Progenitor cell of endocrine pancreas (in vitro differentiated cells): ENCODE measurements around a stretch of chr11.

- PRO-cap = no peak
Measured at GRCh38 chr11:44029985-44031031, 17.5 kb upstream of the ACCSL start.

GRCh38 chr11:44581350-44581907, 16.0 kb downstream of the CD82 start:
- PRO-cap = no peak

GRCh38 chr11:44615756-44616166, 50.3 kb downstream of the CD82 start:
- PRO-cap = no peak

- PRO-cap = unidirectional peak, plus-strand start at chr11:44911520; unidirectional peak, plus-strand start at chr11:44911547
Measured at GRCh38 chr11:44910926-44911845, 39.5 kb downstream of the TP53I11 start.

DNA sequence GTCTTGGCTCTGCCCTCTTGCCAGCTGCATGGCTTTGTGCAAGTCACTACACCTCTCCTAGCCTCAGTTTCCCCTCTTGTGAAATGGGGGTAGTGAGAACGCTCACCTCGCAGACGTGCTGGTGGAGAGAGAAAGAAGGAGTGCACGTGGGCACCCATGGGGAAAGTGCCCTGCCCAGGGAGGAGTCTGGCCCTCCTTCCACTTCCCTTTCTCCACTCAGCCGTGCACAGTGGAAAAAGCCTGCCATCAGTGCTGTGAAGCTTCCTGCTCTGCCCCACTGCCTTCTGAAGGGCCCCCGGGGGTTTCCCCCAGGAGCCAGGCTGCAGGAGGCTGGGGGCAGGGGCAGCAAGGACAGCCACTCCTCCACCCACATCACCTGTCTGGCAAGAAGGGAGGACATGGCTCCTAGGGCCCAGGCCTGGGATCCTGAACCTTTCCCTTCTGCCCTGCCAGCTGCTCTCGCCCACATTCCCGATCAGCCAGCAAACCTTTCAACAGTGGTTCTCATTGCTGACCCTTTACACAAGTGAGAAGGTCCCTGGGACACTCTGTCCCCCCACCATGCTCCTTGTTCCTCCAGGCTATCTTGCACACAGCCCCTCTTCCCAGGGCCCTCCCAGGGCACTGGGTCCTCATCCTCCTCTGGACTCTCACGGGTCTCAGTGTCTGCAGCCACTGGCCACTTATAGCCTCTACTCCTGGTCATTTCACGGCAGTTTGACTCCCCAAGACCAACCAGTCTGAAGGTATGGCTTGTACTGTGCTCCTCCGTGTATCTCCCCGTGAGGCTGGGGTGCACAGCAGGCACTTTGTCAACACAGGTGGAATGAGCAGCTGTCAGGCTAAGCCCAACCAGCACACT, 7.4 kb downstream of the TP53I11 start:
- PRO-cap = no peak

DNA sequence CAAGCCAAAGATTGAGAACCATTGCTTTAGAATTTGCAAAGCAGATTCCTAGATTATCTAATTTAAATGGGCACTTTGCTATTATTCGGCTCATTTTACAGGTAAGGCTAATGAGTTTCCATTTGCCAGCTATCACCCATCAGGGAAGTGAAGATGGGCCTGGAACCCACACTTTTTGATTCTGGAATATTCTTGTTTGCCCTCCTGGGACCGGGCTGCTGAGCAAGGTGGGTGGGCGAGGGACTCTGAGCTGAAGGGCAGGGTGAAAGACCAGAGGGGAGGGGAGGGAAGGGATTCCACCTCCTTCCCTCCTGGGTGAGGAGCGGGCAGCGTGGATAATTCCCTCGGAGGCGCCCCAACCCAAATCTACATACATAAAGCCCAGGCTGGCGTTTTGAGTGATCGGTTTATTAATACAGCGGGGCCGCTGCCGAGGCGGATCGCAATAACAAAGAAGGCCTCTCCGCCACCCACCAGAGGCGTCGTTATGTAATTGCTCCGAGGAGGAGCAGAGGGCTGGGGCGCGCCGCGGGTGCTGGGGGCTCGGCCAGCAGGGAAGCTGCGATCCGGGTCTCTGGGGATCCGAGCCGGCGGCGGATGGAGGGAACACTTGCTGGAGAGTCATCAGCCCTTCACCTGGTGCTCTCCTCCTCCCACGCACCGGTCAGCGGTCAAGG, 6.2 kb upstream of the TP53I11 start:
- PRO-cap = no peak

GRCh38 chr11:44978440-44979554, 28.1 kb upstream of the TP53I11 start:
- PRO-cap = bidirectional peak, plus-strand start at chr11:44979177, minus-strand start at chr11:44979029

- PRO-cap = no peak
Measured at GRCh38 chr11:45045842-45046352, 95.2 kb upstream of the TP53I11 start.

GRCh38 chr11:45262883-45263515, 23.1 kb downstream of the SYT13 start:
- PRO-cap = no peak

GRCh38 chr11:45355288-45355843, 69.2 kb upstream of the SYT13 start:
- PRO-cap = bidirectional peak, plus-strand start at chr11:45355536, minus-strand start at chr11:45355393

- PRO-cap = no peak
Measured at GRCh38 chr11:45391290-45391777, 105.2 kb upstream of the SYT13 start.

- PRO-cap = no peak
Measured at GRCh38 chr11:45410621-45411144, 124.5 kb upstream of the SYT13 start.

- PRO-cap = no peak
Measured at GRCh38 chr11:45411145-45411916, 125.2 kb upstream of the SYT13 start.

DNA sequence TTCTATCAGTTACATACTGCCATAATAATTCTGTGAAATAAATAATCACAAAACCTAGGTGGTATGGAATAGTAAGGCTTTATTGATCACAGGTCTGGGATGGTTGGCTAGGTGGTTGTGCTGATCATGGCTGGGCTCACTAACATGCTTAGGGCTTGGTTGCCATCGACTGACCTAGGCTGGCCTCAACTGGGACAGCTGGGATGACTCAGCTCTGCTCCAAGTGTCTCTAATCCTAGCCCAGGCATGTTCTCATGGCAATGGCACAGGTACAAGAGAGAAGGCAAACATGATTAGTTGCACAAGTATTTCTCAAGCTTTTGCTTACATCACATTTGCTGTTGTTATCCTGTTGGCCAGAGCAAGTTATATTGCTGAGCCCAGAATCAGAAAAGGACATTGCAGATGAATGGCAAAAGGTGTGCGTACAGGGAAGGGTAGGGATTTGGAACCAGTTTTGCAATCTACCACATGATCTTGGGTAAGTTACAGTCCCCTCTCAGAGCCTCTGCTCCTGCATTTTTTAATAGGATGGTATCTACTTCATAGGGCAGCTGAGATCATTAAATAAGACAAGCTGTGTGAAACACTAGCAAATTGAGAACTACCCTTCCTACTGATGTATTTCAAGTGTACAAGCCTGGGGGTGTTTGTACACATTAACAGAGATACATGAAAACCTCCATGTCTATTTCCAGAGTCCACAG, 68.4 kb upstream of the SLC35C1 start:
- PRO-cap = no peak

DNA sequence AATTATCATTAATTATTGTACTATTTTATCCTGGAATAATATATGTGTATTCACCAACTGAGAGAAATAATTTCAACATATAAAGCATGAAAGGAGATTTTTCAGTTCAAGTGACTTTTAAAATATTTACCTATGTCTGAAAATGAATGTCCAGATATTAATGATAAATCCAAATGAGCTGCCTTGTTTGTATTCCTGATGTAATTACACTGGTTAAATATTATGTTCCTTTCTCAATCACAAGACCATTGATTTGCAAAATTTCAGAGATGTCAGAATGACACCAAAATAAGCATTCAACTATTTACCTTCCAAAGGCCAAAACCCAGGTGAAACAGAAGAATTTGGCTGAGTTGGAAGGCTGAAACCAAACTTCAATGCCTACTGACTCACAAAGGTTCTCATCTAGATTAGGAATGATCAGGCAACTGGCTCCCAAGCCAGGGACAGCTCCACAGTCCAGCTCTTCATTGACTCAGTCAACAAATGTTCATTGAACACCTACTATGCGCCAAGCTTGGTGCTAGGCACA, 13.5 kb upstream of the SLC35C1 start:
- PRO-cap = no peak

GRCh38 chr11:45853542-45854497, 6.5 kb downstream of the CRY2 start:
- PRO-cap = no peak

GRCh38 chr11:45875109-45875949, 10.1 kb upstream of the MAPK8IP1 start:
- PRO-cap = no peak

DNA sequence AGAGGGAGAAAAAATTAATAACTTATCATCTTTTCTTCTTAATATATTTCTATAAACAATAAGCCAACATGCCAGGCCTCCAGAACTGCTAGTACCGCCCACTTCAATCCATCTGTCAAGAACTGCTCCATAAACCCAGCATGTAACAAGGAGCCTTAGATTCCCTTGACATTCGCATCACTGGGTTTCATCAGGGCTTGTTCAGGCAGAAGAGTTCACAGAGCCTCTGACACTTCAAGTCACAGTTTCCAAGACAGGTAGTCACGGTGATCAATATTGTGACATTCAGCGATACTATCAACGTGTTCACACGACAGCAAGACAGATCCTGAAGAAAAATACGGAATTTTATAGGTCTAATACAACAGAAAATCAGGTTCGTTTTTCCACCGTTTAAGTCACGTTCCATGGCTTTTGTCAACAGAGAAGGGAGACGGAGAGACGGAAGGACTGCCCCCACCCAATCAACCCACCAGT, 61.8 kb downstream of the LARGE2 start:
- PRO-cap = no peak

- PRO-cap = no peak
Measured at GRCh38 chr11:46012739-46013225, 90.3 kb downstream of the LARGE2 start.

DNA sequence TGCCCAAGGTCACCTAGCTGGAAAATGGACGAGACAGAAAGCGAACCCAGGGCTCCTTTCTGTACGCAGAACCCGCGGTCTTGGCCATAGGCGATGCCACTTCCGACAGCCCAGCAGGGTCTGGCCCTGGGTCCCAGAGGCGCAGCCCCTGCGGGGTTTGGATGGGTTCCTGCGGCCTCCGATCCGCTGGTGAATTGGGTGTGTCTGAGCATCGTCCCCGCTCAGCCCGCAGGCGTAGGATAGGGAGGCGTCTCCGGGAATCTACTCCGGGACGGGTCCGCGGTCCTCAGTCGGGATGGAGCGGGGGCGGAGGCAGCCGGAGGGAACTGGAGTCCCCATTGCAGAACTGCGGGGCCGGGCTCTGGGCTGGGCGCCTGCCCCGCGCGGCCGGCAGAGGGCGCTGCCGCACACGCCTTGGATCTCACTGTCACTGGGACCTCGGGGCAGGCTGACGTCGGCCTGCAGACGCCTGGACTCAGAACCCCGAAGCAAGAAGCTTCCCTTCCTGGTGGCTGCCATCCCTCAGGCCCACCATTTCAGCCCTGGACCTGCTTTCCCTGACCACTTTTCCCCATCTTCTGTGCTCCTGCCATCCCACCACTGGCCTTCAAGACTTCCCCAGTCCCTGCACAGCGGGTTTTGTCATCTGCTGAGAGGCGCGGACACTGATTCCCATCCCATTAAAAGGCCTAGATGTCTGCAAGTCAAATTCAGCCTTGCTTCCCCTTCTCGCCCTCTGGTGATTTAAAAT, 38.4 kb upstream of the CREB3L1 start:
- PRO-cap = bidirectional peak, plus-strand start at position 462 of the sequence, minus-strand start at position 340 of the sequence